Pericardium fibroblast (primary cell): ENCODE measurements around a stretch of chr7.

GRCh38 chr7:114086049-114087025 lies 167.5 kb upstream of the PPP1R3A start:
- RAMPAGE, long total RNA = no peak

GRCh38 chr7:114087800-114088071 lies 168.9 kb upstream of the PPP1R3A start:
- RAMPAGE, long total RNA = no peak

DNA sequence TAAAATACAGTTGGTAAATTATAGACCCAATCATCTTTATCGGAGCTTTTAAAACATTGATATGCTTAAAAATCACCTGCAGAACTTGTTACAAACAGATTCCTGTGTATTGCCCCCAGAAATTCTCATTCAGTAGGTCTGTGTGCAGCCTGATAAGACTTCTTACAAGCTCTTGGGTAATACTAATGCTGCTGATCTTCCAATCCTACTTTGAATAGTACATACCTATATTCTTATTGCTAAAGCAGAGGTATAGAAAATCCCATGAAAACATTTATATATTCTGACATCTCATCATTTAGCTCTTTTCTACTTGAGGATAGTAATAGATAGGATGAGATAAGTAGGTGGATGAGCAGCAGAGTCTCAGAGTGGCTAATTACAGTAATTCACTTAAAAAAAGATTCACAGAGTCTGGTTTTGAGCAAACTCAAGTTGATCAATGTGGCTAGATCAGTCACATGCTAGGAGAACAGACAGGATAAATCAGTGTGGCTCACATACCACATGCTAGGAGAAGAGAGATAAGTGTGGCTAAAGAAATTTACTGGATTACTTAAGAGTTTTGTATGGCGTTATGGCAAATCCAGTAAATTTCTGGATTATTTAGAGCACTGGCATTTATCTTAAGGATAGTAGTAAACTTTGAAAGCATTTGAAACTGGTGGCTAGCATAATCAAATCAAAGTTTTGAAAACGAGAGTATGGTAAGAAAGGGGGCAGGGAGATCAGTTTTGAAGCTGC lies 201.1 kb upstream of the PPP1R3A start:
- RAMPAGE, long total RNA = no peak

DNA sequence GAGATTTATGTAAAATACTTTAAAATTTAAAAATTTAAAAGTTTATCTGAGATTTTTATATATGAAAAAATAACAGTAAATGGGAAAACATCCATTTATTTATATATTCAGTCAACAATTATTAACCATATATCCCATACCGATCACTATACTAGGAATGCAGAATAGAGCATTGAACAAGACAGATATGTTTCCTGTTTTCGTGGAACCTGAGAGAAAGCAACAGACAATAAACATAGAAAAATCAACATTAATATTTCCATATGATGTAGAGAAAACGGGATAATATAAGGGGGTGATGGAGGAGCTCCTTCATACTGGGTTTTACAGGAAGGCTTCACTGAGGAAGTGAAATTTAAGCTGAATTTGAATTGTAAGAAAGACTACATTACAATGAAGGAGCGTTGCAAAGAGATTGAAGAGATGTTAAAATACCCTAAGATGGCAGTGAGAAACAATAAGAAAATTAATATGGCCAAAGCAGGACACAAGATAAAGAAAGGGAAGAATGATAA lies 17.4 kb upstream of the FOXP2 start:
- RAMPAGE, long total RNA = no peak

DNA sequence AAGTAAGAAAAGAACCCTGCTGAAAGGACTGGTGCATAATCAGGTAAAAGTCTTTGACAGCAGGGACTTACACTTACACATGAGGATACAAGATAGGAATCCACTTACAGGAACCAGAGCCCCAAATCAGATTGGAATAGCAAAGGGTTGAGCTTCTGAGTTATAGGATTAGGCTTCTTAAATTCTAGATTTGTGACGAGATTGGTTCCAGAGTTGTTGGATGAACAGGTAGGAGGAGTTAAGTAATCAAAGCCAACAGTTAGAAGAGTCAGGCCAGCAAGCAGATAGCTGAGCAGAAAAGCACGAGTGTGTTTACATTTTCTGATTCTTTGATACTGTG lies 166.9 kb downstream of the MDFIC start:
- RAMPAGE, long total RNA = no peak

DNA sequence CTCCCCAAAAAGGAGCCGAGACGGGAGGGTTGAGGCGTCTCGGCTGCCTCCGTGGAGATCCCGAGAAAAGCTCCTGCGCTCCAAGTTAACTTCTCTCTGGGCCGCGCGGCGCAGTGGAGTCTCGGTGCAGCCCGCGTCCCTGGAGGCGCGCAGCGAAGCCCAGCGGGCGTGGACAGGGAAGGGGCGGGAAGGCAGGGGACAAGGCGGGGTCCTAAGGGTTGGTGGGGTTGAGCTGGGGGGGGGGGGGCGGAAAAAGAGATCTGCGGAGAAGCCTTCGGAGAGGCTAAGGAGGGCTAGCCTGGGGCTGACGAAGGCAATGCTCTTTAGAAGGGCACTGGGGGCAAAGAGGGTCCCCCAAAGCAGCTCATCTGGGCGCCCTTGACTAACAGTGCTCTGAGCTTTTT lies 553.1 kb downstream of the TFEC start:
- RAMPAGE, long total RNA = no peak

DNA sequence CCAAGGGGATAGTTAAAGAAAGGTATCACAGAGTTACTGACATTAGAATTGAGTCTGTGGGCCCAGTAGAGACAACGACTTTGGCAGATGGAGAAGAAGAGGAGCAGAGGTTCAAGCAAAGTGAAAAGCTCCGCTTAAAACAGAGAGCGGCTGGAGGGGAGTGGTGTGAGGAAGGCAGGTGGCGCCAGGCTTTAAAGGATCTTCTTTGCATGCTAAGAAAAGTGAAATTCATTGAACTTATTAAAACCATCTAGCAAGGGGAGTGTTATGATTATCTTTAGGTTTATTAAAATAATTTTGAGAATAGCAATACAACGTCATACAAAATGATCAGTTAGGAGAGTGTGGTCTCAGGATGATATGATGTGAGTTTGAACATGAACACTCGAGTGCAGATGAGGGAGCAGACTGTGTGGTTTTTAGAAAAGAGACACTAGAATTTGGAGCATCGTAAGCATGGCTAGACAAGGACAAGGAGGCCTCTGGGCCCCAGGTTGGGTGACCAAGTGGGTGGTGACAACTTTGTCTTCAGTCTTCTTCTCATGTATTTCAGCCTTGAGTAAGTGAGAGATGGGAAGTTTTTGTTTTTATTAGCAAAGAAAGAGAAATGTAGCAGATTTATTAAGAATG lies 16.1 kb downstream of the TES start:
- RAMPAGE, long total RNA = no peak

DNA sequence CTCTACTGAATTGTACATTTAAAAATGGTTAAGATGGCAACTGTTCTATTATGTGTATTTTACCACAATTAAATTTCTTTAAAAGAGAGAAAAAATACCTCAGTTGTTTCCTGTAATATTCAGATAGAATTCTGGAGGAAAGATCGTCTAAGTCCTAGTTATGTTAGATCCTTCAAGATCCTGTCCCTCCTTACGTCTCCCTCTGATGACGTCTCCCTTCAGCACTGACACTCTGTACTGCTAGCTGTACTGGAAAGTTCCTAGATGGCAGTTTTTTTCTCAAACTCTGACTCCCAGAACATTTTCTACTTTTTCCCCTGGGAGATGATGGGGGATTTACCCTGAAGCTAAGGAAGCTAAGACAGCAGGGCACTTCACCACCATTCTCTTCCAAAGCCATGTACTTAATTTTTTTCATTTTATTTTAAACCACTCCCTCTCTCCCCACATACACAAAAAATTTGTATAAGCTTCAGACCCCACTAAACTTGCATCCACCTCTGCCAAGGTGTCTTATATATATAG lies 53.1 kb upstream of the CAV2 start:
- RAMPAGE, long total RNA = no peak

DNA sequence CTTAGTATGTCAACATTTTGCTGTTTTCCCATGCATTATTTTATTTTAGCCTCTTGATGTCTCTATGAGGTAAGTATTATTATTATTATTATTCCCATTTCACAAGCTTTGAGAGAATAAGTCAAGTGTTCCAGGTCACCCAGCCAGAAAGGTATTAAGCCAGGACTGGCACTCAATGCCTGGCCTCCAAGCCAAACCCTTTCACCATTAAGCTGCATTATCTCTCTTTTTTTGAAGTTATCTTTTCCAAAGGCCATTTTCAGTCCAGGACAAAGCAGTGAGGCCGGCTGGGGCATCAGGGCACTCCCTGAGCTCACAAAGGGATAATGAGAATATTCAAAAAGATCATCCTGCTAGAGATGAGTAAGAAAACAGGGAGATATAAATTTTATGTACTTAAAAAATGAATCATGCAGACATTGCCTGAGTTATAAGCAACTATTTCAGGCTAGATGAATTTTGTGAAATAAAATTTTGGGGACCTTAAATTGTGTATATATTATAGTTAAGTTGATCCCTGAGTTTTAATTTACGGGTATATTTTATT lies 51.5 kb upstream of the CAV2 start:
- RAMPAGE, long total RNA = no peak

GRCh38 chr7:116501302-116501905 lies 1.9 kb downstream of the CAV2 start:
- RAMPAGE, long total RNA = no peak

- RAMPAGE, long total RNA = no peak
Observed at GRCh38 chr7:116699105-116700437, 27.6 kb downstream of the MET start.

DNA sequence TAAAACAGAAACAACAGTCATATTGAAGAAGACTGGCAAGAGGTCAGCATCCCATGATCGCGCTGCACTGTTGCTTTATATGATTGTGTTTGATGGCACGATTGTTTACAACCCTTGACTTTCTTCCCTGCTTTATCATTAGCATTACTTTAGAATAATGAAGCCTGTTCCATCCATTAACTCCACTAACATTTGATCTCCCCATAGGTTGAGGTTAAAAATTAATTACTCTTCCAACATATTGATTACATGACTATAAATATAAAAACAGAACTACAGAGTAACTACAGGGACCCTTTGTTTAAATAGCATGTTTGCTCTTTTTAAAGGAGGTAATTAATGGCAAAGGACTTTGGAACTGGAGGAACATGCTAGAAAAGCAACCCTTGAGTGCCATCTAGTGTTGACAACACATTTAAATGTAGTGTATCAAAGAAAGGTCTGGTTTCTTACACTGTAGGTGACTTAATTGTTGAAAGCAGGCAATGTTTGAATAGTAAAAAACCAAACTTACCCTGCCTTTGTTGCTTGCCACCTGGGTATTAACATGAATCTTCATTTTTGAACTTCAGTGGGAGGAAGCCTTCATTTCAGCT lies 52.8 kb upstream of the CAPZA2 start:
- RAMPAGE, long total RNA = no peak

- RAMPAGE, long total RNA = no peak
Observed at GRCh38 chr7:117382009-117382321, 45.3 kb downstream of the ASZ1 start.

GRCh38 chr7:117830436-117830934 lies 42.8 kb downstream of the CTTNBP2 start:
- RAMPAGE, long total RNA = no peak

DNA sequence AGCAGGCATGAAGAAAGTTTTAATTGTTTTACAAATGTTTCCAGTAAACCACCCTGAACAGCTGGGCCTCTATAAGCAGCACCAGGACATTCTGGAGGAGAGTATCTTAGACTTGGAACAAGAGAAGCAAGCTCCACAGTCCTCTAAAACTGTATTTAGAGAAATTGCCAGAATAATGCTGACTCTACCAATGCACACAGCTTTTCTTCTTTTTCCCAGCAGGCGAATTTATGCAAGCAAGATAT lies 90.6 kb upstream of the CTTNBP2 start:
- RAMPAGE, long total RNA = no peak

DNA sequence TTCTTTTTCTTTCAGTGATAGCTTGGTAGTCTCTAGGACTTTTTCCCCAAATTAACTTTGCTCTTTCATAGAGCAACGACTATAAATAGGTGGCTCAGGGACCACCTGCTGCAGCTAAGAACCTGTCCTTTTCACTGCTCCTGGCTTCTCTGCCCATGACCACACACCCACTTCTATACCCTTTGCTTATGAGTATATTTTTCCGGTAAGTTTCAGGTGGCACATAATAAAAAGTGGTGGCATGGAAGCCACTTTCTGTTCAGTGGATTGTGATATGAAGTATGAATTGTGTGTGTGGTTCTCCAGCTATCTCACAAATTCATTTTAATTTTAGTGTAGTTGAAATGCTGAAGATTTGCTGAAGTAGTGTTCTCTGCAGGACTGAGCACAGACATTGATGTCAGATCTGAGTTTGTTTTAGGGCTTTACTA lies 1.3 kb downstream of the ING3 start:
- RAMPAGE, long total RNA = no peak

DNA sequence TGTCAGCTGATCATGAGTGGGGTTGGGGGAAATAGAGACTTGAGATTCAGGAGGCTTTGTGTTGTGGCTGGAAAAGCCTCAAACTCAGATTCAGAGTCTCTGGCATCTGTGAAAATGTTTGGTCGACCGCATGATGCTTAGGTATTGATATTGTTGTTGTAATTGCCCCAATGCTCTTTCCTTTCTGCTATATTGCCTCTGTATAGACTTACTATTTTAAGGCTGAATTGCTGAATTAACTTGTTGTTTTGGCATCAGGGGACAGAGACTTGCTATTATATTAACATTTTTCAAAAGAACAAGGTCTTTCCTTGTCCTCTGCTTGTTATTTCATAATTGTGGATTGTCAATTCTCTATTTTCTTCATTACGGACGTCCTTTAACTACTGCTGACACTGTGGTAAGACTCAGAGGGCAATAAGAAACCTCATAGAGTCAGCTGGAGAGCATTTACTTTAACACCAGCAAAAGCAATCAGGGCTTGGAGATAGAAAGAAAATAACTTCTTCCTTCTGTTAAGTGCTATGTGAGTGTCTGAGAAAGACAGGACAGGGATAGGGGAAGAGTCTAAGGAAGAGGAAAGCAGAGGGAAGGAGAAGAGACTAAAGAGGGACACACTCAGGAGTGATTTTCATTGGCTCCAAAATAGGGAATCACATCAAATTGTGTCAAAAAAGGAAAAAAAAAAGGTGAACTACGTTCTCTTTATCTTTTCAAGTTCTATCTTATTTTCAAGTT lies 17.6 kb downstream of the CPED1 start:
- RAMPAGE, long total RNA = no peak

DNA sequence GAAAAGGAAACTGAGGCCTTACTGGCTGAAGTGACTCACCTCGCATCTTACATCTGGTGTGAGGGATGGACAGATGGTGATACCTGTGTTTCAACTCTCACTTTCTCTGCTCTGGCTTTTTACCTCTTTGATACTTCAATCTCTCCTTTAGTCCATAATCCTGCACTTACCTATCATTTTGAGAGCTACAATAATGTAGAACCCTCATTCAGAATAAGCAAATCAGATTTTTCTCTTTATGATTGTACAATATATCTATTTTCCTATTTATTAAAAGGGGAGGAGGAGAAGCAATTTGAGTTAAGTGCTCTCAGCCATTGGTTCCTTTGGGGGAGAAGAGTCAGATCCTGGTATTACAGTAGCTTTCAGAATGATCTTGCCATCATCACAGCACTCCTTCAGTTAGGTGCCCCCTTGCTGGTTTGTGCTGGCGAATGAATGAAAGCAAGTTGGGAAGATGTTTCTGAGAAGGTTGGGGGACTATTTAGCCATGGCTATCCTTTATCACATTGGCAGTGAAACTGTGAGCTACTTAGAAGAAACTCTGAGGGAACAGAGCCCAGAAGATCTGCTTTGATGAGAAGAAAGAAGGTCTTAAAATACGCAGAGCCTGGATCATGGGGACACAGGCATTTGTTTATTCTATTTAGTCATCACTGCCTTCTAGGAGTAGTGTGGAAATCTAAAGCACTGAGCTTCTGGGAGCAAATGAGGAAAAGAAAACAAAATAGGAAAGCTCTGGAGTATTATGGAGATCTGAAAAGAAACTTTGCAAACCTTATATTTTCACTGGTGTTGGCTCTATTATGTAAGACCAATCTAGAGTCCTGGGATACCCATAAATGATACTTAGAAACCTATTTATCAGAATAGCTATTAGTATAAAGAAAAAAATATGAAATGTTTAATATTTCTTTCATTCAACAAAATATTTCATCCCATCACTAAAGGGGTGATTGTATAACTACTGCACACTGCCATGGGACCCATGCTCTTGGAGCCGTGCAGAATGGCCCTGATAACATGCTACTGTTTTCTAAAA lies 28.4 kb downstream of the CPED1 start:
- RAMPAGE, long total RNA = no peak

- RAMPAGE, long total RNA = no peak
Observed at GRCh38 chr7:121020579-121021420, 32.3 kb downstream of the CPED1 start.

DNA sequence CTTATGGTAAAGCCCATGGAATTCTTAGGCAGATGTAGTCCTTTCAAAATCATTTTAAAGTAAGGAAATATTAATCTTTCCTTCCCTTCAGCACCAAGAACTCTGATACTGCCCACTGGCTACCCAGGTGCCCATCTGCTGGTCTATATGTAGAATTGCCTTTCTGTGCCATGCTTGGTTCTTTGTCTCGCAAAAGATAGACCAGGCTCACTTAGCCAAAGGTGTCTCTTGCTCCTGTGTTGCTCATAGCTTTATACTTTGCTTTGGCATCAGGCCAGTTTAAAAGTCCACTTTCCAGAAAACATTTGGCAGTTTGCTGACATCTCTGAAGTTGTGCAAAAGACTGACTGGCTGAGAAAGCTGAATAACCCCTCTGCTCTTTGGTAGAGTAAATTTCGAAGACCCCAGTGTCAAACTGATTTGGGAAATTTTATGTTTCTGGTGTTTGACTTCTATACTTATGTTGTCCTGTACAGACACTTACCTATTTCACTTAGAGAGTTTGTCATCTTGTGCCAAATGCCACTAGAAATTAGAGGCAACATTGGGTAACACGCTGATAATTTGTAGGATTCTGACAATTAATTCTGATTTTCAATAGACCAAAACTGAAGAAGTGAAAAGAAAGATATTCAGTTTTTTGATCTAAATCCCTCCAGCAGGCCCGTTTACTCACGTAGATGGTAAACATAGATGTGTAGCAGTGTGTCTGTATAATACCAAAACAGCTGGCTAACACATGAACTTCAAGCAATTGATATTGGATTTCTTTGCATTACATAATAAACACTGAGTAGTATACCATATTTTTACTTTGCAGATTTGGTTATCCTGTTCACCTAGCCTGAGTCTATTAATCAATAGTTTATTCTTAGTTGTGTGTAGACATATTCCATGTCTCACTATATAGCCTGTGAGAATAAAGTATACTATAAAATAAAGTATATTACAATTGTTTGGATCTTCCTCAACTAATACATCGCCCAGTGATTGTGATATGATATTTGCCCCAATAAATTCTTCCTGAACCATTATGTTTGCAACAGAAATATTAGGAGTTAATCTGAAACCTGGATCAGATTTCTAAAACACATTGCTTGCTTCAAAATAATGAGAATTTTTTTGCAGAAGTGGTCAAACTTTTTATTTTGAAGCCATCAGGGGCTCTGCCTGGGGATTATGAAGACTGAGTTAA lies 91.2 kb downstream of the CPED1 start:
- RAMPAGE, long total RNA = no peak